Rectum (tissue), 1 donor: Measurements from ENCODE around the gene URAD.

- PRO-cap = no peak
Measured at GRCh38 chr13:27747527-27747726, 44.9 kb upstream of the GSX1 start.

- PRO-cap = no peak
Measured at GRCh38 chr13:27851082-27852186, 59.2 kb downstream of the GSX1 start.

- PRO-cap = no peak
Measured at GRCh38 chr13:27954984-27955507, 14.1 kb downstream of the CDX2 start.

- PRO-cap = bidirectional peak, plus-strand start at chr13:27960445, minus-strand start at chr13:27960384
Measured at GRCh38 chr13:27960164-27960719, 8.9 kb downstream of the CDX2 start.

- PRO-cap = bidirectional peak, plus-strand start at chr13:27960995, minus-strand start at chr13:27960800; bidirectional peak, plus-strand start at chr13:27961246, minus-strand start at chr13:27961210
Measured at GRCh38 chr13:27960720-27961688, 8.1 kb downstream of the CDX2 start.

- PRO-cap = bidirectional peak, plus-strand start at chr13:27967489, minus-strand start at chr13:27967269
Measured at GRCh38 chr13:27967086-27967706, 1.9 kb downstream of the CDX2 start.

- PRO-cap = unidirectional peak, plus-strand start at chr13:27975388; unidirectional peak, plus-strand start at chr13:27975426
Measured at GRCh38 chr13:27975101-27975578, 6.0 kb upstream of the CDX2 start.

DNA sequence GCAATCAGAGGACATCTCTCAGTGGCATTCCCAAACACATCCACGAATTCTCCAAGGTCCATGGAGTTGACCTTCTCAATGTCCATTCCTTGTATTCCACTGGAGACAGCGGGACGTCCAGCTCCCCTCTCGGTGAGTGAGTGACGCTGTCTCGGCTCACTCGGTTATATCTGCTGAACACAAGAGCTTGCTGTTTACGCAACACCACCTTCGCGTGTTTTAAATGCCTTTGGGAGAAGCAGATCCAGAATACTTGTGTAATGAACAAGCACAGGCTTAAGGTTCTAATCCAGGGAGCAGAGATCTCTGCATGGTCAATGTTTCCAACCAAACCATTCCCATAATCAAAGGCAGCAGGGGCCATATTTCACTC lies at the start of gene URAD:
Gene URAD, minus strand, starts transcription at position 142 of the 373 bp plus-strand sequence.
- PRO-cap = no peak

GRCh38 chr13:28022874-28023313 lies 34.4 kb upstream of the URAD start:
- PRO-cap = no peak

GRCh38 chr13:28193095-28193542 lies 54.8 kb downstream of the PAN3 start:
- PRO-cap = no peak

DNA sequence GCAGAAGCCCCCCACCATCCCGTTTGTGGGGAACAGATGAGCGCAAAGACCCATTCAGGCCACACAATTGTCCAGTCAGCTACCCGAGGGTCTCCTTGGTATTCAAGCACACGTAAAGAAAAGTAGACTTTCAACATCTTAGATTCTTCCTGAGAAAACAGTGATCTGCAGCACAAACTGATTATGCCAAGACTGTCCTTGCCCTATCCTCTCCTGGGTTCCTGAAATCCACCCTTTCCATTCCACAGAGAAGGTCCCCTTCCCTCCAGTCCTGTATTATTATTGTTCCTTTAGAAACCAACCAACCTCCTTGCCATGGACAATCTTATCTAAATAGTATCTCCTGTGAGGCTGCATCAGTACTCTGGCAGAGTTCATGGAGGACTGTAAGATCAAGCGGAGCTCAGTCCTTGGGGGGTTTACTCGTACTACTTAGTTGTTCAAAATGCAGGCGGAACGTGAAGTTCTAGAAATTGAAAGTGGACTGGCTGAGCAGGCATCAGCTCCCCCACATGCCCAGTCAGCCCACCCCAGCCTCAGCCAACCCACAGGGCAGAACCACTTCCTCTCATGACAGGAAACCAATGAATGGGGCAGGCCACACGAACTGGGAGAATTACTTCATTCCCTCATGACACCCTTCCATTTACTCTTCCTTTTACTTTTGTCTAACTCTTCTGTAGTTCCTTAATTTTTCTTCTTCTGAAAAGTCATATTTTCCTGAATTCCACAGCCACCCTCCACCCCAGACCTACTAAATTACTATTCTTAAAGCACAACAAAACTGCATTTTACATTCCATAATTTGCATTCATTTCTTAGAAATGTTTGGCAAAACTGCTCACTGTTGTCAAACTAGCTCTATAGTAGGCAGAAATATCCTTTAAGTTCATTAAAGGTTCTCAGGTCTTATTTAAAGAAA lies 72.0 kb downstream of the FLT1 start:
- PRO-cap = no peak

- PRO-cap = no peak
Measured at GRCh38 chr13:28494254-28494683, 659 bp downstream of the FLT1 start.

DNA sequence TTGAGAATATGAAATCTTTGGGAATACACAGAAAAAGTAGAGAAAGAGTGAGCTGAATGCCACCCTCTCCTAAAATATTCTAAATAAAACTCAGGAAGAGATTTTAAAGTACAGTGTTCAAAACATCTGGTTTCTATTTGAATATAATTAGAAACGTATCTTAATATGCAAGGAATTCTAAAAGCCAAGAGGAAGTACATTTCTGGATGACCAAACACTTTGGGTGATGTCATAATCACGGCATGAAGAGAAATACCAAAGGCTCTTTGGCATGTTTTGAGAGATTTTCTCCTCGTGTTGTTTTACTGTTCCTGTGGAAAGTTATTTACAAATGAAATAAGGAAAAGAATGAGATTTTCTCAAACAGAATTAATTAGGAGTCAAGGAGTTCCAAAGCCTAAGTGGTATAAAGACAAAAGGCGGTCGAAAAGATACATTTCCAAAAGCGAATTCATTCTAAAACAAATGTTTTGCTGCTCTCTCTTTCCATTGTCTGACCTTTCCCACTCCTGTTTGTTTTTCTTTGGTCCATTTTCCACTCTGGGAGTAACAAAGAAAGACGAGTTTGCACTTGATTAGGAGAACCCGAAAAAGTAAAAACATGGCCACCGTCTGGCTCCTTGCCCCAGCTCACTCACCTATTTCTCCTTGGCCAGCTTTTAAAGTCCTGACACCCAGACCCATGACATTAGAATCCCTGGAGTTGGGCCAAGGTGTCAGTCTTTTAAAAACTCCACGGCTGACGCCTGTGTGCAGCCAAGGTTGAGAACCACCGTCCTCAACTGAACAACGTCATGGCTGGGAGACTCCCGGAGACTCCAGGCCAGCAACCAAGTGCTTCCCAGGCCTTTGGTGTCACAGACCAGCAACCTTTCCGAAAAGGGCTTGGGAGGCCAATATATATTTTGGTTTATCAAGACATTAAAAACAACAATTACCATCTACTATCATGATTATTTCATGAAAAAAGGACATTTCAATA lies 63.5 kb upstream of the FLT1 start:
- PRO-cap = no peak

- PRO-cap = unidirectional peak, minus-strand start at chr13:29582258
Measured at GRCh38 chr13:29582012-29582688, 13.3 kb downstream of the SLC7A1 start.

DNA sequence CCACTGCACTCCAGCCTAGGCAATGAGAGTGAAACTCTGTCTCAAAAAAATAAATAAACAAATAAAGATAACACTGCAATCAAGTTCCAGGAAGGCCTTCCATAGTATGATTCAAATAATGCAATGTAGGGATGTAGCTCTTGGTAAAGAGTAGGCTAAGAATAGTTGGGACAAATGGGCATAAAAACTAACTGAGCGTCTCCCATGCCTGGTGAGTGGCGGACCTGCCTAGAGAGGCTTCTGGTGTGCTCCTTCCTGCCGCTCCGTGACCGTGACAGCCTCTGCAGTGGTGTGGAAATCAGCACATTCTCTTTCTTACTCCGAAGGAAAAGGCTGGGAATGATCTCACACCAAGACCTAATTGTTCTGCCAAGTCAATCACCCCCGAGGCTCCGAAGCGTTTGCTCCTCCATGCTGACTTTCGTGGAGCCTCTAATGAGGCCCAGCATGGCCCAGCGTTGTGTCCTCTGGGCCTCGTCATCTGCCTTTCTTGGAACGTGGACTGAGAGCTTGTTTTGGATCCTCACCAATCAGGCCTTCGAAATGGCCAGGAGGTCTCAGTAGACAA lies 107.3 kb downstream of the UBL3 start:
- PRO-cap = no peak

- PRO-cap = no peak
Measured at GRCh38 chr13:29828069-29829307, 21.9 kb downstream of the UBL3 start.

DNA sequence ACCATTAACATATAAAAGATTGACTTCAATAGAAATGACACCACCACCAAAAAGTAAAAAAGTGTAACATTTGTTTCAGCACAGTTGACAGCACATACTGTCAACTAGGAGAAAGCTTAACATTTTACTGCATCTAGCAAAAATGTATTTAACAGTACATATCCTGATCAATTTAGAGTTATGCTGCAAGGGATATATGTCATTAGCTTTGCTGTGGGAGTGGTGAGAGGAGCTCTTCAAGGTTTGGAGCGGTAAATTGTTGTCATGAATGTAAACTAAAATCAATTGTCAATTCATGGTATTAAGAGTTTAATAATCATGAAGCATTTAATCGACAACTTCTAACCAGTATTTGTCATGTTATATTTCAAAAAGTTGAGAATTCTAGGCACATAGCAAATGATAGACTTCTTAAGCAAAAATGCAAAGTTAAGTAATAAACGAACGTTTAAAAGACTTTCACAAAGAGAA lies 3.6 kb downstream of the UBL3 start:
- PRO-cap = unidirectional peak, plus-strand start at position 215 of the sequence

DNA sequence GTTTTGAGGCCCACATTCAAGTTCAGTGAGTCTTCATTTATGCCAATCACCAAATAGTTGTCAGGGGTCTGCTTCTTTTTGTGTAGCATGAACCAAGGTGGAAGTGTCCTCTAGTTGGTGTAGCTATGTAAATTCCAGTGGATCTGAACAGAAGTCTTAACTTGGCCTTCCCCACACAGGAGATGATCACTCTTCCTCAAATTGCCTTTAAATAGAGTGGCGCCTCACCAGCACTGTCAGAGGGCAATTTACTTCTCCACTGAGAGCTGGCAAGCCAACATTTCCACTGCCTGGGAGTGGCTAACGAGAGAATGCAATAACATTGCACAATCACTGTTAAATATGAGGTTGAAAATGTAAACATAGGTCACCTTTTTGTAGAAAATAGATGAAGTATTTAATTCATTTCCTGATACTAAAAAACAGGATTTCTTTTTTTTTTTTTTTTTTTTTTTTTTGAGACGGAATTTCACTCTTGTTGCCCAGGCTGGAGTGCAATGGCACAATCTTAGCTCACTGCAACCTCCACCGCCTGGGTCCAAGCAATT lies 55.4 kb upstream of the UBL3 start:
- PRO-cap = unidirectional peak, minus-strand start at position 184 of the sequence

- PRO-cap = no peak
Measured at GRCh38 chr13:29935309-29936110, 85.1 kb upstream of the UBL3 start.

GRCh38 chr13:29999409-30000098 lies 149.1 kb upstream of the UBL3 start:
- PRO-cap = bidirectional peak, plus-strand start at chr13:29999768, minus-strand start at chr13:29999595; bidirectional peak, plus-strand start at chr13:30000107, minus-strand start at chr13:29999848